T-cell (primary cell): Measurements from ENCODE around the gene PRR20B.

- PRO-cap, 7 experiments = peak in 7 of 7 experiments; most common plus-strand start chr13:50910143 (in 5); most common minus-strand start chr13:50910021 (in 7)
Observed at GRCh38 chr13:50909907-50910938, 632 bp downstream of the RNASEH2B start.

GRCh38 chr13:50911830-50912590 is 2.4 kb downstream of the RNASEH2B start:
- PRO-cap, 7 experiments = peak in 7 of 7 experiments; most common plus-strand start chr13:50912042 (in 1); most common minus-strand start chr13:50912051 (in 5)

DNA sequence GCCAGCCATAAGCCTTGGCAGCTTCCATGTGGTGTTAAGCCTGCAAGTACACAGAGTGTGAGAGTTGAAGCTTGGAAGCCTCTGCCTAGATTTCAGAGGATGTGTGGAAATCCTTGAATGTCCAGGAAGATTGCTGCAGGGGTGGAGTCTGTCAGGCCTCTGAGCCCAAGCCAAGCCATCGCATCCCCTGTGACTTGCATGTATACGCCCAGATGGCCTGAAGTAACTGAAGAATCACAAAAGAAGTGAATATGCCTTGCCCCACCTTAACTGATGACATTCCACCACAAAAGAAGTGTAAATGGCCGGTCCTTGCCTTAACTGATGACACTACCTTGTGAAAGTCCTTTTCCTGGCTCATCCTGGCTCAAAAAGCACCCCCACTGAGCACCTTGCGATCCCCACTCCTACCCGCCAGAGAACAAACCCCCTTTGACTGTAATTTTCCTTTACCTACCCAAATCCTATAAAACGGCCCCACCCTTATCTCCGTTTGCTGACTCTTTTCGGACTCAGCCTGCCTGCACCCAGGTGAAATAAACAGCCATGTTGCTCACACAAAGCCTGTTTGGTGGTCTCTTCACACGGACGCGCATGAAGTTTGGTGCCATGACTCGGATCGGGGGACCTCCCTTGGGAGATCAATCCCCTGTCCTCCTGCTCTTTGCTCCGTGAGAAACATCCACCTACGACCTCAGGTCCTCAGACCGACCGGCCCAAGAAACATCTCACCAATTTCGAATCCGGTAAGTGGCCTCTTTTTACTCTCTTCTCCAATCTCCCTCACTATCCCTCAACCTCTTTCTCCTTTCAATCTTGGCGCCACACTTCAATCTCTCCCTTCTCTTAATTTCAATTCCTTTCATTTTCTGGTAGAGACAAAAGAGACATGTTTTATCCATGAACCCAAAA is 52.2 kb upstream of the FAM124A start:
- PRO-cap, 7 experiments = no peak in any of the 7 experiments

GRCh38 chr13:51174576-51175495 is 47.4 kb upstream of the FAM124A start:
- PRO-cap, 7 experiments = no peak in any of the 7 experiments

- PRO-cap, 7 experiments = no peak in any of the 7 experiments
Observed at GRCh38 chr13:51222569-51223513, 643 bp downstream of the FAM124A start.

DNA sequence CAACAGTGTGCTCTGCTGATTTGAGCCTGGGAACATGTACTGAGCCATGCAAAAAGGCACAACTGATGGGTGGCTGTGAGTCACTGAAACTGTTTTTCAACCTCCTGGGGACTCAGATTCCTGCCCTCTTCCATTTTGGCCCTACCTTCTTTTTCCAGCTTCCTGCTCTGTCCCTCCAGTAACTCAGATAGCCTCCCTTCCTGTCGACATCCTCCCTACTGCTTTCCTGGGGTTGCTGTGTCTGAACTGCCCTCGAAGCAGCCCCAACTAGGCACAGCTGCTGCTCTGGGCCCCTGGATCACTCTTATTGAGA is 13.6 kb downstream of the FAM124A start:
- PRO-cap, 7 experiments = no peak in any of the 7 experiments

- PRO-cap, 7 experiments = no peak in any of the 7 experiments
Observed at GRCh38 chr13:51384465-51385336, 45.2 kb downstream of the SERPINE3 start.

GRCh38 chr13:51446954-51447544 is 5.8 kb downstream of the INTS6 start:
- PRO-cap, 7 experiments = no peak in any of the 7 experiments

GRCh38 chr13:51576902-51577200 is 7.4 kb upstream of the WDFY2 start:
- PRO-cap, 7 experiments = no peak in any of the 7 experiments

- PRO-cap, 7 experiments = no peak in any of the 7 experiments
Observed at GRCh38 chr13:51604477-51605091, 20.3 kb downstream of the WDFY2 start.

DNA sequence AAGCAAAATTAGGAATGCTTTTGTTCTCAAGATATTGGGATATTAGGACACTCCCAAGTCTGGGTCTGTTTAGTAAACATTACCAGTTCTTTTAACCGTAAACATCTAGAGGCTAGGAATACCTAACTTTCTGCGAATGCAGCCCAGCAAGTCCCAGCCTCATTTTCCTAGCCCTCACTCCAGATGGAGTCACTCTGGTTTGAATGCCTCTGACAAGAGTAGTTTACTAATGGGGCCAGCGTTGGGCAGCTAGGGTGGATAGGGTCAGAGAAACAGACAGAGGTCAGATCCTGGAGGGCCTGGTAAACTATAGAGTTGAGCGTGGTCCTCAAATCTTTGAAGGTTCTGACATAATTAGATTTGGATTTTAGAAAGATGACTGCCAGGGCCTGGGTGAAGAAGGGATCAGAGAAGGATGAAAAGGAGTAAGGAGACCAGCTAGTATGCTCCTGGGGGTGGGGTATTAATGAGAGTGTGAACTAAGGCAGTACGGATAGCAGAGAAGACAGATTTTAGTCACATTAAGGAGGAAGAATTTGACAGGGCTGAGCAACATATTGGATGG is 53.7 kb downstream of the WDFY2 start:
- PRO-cap, 7 experiments = no peak in any of the 7 experiments

DNA sequence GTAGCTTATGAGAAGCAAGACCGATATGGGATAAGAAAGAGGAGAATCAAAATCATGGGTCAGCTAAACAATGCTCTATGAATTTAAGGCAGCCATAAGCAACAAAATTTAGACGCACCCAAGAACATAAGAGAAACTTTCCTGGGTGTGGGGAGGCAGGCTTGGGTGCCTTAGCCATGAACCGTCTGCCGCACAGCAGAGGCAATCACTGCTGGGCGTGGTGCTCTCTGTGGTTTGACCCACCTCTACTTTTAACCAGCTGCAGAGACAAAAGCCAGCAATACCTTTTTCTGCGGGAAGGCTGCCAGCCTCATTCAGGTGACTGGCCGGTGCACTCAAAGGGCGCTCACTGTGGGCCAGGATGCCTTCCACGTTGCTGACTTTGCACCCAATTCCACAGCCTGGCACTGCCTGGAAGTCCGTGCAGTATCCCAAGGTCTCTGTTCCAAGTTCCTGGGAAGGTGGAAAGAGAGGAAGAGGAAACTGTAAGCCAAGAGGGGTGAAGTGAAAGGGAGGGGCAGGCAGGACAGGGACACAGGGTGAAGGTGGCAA is 69.1 kb downstream of the ATP7B start:
- PRO-cap, 7 experiments = peak in 3 of 7 experiments; most common plus-strand start position 313 of the sequence (in 3)

DNA sequence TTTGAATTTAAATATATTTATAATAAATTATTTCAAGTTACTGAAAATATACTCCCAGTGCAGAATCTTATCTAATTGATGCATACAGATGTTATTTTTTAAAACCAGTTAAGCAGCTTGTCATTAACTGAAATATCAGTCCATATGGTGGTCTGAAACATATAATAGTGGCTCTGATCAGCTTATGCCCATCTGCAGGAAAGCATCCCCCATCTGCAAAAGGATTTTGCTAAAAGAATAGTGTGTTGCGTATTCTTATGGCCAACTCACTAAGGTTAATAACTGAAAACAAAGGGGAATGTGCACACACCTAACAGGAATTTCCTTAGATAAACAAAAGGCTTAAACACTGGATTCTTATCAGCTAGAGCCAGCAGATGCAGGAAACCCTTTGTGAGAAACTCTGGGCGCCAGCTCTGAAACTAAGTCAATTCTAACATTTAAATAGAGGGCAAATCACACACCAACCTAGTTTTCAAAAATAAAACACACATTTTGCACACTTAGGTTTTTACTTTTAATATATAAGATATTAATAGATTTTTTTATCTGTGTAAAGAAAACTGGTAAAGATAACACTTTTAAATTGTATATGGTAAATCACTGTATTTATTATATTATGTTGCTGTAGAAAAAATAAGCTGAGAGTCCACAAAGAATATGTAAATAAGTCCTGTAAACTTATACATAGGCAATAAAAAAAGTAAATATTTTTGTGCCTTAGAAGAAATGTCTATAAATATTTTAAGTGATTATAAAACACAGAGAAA is 22.1 kb downstream of the VPS36 start:
- PRO-cap, 7 experiments = no peak in any of the 7 experiments

DNA sequence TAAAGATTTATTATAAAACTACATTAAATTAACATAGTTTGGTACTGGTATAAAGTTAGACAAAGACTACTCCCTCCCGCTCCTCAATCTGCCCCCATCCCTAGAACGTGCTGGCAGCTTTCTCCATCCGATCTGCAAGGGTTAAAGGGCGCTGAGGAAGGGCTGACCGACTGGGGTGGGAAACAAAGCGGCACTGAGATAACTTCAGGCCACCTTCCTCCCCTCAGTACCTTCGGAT is 785 bp upstream of the SUGT1 start:
- PRO-cap, 7 experiments = peak in 1 of 7 experiments; most common plus-strand start position 86 of the sequence (in 1)

- PRO-cap, 7 experiments = no peak in any of the 7 experiments
Observed at GRCh38 chr13:52809469-52809894, 39.0 kb downstream of the PCDH8 start.

- PRO-cap, 7 experiments = no peak in any of the 7 experiments
Observed at GRCh38 chr13:53042837-53043257, 14.2 kb downstream of the OLFM4 start.

GRCh38 chr13:54029044-54029598 is 1000.5 kb downstream of the OLFM4 start:
- PRO-cap, 7 experiments = no peak in any of the 7 experiments

DNA sequence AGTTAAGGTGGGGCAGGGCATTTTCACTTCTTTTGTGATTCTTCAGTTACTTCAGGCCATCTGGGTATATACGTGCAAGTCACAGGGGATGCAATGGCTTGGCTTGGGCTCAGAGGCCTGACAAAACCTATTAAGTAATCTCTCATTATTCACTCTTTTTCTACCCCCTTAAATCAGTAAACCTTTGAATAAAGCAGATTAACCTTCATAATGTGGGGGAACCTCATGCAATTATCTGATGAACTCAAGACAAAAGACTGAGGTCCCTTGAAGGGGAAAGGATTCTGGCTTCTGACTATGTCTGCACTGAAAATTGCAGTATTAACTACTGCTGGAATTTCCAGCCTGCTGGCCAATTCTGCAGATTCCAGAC is 1480.1 kb upstream of the PRR20A start:
- PRO-cap, 7 experiments = no peak in any of the 7 experiments

DNA sequence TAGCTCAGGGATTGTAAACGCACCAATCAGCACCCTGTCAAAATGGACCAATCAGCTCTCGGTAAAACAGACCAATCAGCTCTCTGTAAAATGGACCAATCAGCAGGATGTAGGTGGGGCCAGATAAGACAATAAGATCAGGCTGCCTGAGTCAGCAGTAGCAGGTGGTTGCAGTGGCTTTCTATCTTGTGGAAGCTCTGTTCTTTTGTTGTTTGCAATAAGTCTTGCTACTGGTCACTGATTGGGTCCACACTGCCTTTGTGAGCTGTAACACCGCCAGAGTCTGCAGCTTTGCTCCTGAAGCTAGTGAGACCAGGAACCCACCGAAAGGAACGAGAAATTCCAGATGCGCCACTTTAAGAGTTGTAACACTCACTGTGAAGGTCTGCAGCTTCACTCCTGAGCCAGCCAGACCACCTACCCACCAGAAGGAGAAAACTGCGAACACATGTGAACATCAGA is 239.2 kb upstream of the PRR20A start:
- PRO-cap, 7 experiments = no peak in any of the 7 experiments

DNA sequence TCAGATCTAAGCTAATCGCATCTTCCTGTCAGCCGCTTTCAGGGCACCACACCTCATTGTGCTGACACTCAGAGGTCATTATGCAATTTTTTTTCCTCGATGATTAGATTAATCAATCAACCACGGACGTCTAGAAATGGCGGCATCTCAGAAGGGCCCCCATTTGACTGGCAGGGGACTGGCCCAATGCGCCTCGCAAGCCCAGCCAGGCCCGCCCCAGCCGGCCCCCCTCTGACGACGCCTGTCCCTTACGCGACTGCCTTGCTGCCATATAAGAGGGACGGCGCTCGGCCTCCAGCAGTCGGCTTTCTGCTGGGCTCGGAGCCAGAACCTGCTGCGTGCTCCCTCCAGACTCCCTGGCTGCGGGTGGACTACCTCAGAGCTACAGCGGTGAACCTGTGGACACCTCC is at the start of gene PRR20B:
Gene PRR20B, plus strand, starts transcription at position 270 of the 410 bp plus-strand sequence.
- PRO-cap, 7 experiments = no peak in any of the 7 experiments